Thyroid gland (tissue), 7 donors: ENCODE measurements around a stretch of chr2.

GRCh38 chr2:46376326-46377189 lies 79.4 kb downstream of the EPAS1 start:
- PRO-cap, 2 experiments = no peak in any of the 2 experiments
- RAMPAGE, long total RNA, 5 experiments = no peak in any of the 5 experiments

DNA sequence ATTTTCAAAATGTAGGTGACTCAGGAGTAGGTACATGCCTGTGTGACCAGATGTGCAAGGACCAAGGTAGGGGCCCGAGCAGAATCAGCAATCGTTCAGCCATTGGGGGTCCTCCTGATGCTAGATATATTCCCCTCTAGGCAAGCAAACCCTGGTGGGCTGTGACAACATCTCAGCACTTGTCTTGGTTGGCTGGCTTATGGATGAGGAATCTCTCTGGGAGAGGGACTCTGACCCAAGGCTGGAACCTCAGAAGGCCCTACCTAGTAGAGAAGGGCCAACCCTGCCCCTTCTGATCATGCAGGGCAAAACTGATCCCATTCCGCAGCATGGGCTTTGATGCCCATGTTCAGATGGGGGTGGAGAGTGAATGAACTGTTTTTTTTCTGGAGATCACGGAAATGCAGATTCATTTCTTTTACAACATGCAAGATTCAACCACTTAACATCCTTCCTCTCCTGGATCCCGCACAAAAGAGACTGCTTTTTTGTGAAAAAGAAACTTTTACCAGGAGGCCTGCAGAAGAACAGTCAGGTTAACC lies 91.1 kb downstream of the EPAS1 start:
- PRO-cap, 2 experiments = no peak in any of the 2 experiments
- RAMPAGE, long total RNA, 5 experiments = no peak in any of the 5 experiments

GRCh38 chr2:46535235-46535924 lies 6.9 kb upstream of the RHOQ start:
- PRO-cap, 2 experiments = no peak in any of the 2 experiments
- RAMPAGE, long total RNA, 5 experiments = no peak in any of the 5 experiments

GRCh38 chr2:46537629-46538090 lies 4.6 kb upstream of the RHOQ start:
- PRO-cap, 2 experiments = peak in 1 of 2 experiments; most common plus-strand start chr2:46537937 (in 1); most common minus-strand start chr2:46537751 (in 1)
- RAMPAGE, long total RNA, 5 experiments = no peak in any of the 5 experiments

GRCh38 chr2:46547680-46548802 lies 5.7 kb upstream of the ATP6V1E2 start:
- PRO-cap, 2 experiments = no peak in any of the 2 experiments
- RAMPAGE, long total RNA, 5 experiments = no peak in any of the 5 experiments

- PRO-cap, 2 experiments = no peak in any of the 2 experiments
- RAMPAGE, long total RNA, 5 experiments = no peak in any of the 5 experiments
Observed at GRCh38 chr2:46556554-46556866, 14.1 kb upstream of the ATP6V1E2 start.

DNA sequence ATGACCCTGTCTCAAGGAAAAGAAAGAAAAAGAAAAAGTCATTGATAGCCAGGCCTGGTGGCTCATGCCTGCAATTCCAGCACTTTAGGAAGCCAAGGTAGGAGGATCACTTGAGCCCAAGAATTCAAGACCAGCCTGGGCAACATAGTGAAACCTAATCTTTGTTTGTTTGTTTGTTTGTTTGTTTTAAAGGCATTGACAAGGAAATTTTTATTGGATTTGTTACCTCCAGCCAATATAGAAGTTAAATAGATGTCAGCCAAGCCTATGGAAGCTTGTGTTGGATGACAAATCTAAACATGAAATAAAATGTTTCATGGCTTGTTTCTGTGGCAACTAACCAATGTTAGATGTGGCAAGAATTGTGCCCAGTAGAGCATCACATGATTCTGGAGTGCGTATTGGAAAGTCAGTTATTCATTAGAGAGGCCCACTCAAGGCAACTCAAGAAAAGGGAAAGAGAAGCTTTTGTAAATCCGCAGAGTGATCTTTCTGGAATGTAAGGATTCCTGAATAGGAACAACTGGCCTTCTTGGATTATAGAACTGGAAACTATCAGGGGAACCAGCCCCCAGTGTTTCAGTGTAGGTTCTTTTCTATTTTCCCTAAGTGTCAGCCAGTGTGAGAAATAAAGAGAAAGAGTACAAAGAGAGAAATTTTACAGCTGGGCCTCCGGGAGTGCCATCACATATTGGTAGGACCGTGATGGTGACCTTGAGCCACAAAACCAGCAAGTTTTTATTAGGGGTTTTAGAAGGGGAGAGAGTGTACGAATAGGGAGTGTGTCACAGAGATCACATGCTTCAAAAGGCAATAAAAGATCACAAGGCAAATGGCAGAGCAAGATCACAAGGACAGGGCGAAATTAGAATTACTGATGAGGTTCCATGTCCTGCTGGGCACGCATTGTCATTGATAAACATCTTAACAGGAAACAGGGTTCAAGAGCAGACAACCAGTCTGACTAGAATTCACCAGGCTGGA lies 25.3 kb downstream of the CRIPT start:
- PRO-cap, 2 experiments = no peak in any of the 2 experiments
- RAMPAGE, long total RNA, 5 experiments = no peak in any of the 5 experiments

DNA sequence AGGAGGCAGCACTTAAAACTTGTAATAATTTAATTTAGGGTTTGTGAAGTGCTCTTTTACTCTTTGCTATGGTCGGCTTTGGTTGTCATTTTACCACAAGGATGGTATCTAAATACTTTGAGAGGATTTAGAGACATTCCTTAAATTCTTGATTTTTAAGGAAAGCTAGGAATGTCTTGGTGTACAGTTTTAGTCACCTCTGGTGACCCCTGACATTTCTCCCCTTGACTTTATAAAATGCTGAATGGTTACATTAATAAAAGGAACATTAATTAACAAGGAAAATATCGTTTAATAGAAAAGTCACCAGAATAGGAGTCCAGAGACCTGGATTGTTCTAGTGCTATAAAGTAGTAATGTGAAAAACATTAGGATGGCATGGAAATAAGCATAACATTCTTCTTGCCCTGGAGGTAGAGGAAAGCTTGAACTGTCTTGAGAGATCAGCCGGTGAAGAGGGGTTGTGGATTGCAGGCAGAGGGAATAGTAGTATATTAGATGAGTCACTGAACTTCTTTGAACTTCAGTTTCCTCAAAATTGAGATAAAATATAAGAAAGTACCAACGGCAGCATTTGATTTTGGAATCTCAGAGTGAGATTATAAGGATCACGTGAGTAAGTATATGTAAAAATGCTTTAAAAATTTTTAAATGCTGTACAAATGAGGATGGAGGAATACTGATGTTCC lies 7.4 kb downstream of the SOCS5 start:
- PRO-cap, 2 experiments = no peak in any of the 2 experiments
- RAMPAGE, long total RNA, 5 experiments = no peak in any of the 5 experiments

DNA sequence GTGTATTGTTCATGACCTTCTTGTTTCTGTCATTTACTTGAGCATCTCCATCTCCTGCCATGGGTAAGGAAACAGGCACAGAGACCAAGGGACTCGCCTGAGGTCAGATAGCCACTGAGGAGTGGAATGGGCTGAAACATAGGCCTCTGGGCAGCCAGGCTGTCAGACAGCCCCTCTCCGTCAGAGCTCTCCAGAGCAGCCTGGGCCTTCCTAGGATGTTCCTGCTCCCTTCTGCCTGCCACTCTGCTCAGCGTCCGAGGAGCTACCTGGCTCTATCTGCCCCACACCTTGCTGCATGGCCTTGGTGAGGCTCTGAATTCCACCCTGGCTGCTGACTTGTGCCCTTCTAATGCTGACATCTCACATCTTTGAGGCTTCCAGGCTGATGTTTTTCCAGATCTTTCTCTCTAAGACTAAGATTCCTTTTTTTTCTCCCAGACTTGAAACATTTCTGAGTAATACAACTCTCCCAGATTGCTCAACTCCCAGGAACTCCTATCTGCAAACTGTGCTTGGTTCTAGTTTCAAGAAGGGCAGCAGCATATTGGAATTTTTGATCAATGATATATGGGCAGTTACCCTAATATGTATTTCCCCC lies 67.7 kb downstream of the MCFD2 start:
- PRO-cap, 2 experiments = no peak in any of the 2 experiments
- RAMPAGE, long total RNA, 5 experiments = no peak in any of the 5 experiments

GRCh38 chr2:46854280-46854584 lies 61.4 kb downstream of the MCFD2 start:
- PRO-cap, 2 experiments = no peak in any of the 2 experiments
- RAMPAGE, long total RNA, 5 experiments = no peak in any of the 5 experiments

GRCh38 chr2:46858435-46859316 lies 56.9 kb downstream of the MCFD2 start:
- PRO-cap, 2 experiments = peak in 1 of 2 experiments; most common minus-strand start chr2:46858741 (in 1)
- RAMPAGE, long total RNA, 5 experiments = no peak in any of the 5 experiments

- PRO-cap, 2 experiments = no peak in any of the 2 experiments
- RAMPAGE, long total RNA, 5 experiments = no peak in any of the 5 experiments
Observed at GRCh38 chr2:46913467-46913843, 2.2 kb downstream of the MCFD2 start.

- PRO-cap, 2 experiments = peak in 1 of 2 experiments; most common plus-strand start chr2:46942431 (in 1)
- RAMPAGE, long total RNA, 5 experiments = no peak in any of the 5 experiments
Observed at GRCh38 chr2:46942351-46942526, 1.2 kb downstream of the TTC7A start.

- PRO-cap, 2 experiments = no peak in any of the 2 experiments
- RAMPAGE, long total RNA, 5 experiments = no peak in any of the 5 experiments
Observed at GRCh38 chr2:46957293-46957997, 16.4 kb downstream of the TTC7A start.

- PRO-cap, 2 experiments = peak in 1 of 2 experiments; most common minus-strand start chr2:46970936 (in 1)
- RAMPAGE, long total RNA, 5 experiments = no peak in any of the 5 experiments
Observed at GRCh38 chr2:46970547-46971490, 29.8 kb downstream of the TTC7A start.

DNA sequence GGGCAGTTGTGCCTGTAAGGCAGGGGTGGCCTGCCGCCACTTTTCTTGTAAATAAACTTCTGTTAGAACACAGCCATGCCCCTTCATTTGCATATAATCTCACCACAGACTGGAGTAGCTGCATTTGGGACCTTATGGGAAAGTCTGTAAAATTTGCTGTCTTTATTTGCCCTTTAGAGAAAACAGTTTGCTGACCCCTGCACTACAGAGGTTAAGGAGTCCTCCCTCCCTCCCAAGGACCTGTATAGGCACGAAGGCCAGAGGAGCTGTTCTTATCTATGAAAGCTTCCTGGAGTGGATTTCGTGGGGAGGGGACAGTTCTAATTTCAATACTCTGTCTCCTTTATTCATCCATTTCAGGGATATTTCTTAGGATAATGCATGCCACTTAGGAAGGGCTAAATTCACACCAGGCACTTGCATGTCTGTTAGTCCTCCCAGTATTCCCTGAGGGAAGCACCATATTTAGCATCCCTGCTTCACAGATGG lies 42.6 kb downstream of the TTC7A start:
- PRO-cap, 2 experiments = no peak in any of the 2 experiments
- RAMPAGE, long total RNA, 5 experiments = no peak in any of the 5 experiments

DNA sequence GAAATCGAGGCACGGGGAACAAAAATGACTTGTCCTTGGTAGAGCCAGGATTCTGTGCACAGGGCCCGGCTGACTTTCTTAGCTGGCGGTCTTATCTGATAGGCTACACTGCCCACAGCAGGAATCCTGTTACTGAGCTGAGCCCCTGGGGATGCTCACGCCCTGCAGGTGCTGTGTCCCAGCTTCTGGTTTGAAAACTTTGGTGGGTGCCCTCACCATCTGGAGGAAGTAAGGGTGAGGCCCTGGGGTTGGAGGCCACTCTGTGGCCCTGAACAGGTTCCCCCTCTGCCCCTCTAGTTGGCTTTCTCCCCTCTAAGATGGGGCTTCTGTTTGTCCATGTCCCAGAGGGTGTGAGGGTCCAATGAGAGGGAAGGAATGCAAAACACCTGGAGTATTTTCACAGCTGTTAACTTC lies 43.1 kb downstream of the TTC7A start:
- PRO-cap, 2 experiments = no peak in any of the 2 experiments
- RAMPAGE, long total RNA, 5 experiments = no peak in any of the 5 experiments

GRCh38 chr2:47003958-47004709 lies 63.1 kb downstream of the TTC7A start:
- PRO-cap, 2 experiments = peak in 1 of 2 experiments; most common plus-strand start chr2:47004323 (in 1); most common minus-strand start chr2:47004252 (in 1)
- RAMPAGE, long total RNA, 5 experiments = no peak in any of the 5 experiments

- PRO-cap, 2 experiments = no peak in any of the 2 experiments
- RAMPAGE, long total RNA, 5 experiments = no peak in any of the 5 experiments
Observed at GRCh38 chr2:47058111-47058982, 96.8 kb downstream of the STPG4 start.

GRCh38 chr2:47174974-47175092 lies 1.5 kb downstream of the CALM2 start:
- PRO-cap, 2 experiments = peak in 1 of 2 experiments; most common minus-strand start chr2:47175026 (in 1)
- RAMPAGE, long total RNA, 5 experiments = no peak in any of the 5 experiments